HEK293 (cell line): Measurements from ENCODE around the genes PAPPA, BRINP1 and PSMD5.

DNA sequence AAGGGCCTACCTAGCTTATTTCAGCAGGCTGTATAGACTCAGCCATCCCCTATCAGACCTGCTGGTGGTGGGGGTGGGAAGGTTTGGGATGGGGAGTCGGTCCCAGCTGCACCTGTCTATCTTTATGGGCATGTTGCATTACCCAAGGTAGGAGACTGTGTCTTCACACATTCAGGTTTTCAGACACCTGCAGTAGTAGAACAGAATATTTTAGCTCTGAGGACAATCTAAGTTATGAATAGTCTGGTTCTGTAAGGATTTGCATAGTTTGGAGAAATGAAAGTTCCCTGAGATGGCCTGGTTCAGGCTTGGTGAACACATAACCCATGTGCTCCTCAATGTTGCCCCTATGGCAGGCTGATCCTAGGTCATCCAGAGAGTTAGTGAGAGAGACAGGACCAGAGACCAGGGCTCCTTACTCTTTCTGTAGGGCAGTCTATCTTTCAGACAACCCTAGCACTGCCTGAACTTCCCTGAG lies 20.8 kb downstream of the TNFSF8 start:
- PRO-cap = no peak
- RRBS, 2 experiments = no CpG with 5 or more reads among the region's 1 CpG

DNA sequence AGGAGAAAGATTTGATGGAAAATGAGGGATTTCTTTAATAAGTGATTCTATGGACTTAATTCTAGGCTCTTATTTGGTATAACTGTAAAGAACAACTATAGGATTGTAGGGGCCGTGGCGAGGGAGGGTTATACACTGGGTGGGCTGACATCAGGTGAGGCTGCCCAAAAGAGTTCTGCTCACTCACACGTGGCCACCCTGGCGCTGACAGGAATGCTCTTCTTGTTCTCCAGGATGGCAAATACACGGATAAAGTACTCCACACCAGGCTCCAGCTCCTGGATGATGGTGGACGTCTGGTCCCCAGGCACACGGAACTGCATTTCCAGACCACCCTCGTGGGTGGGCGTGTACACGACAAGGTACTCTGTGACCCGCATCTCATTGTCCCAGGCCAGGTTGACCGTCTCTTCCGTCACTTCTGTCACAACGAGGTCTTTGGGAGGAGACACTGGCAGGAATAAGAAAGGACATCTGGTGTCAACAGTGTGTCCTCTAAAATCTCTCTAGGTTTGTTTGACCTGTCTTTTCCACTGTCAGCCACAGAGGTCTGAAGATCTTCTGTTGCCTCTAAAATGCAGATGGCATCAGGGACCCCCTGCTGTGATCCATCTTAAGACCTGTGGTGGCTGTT lies 33.8 kb downstream of the TNC start:
- PRO-cap = no peak
- RRBS, 2 experiments = no CpG with 5 or more reads among the region's 14 CpGs

DNA sequence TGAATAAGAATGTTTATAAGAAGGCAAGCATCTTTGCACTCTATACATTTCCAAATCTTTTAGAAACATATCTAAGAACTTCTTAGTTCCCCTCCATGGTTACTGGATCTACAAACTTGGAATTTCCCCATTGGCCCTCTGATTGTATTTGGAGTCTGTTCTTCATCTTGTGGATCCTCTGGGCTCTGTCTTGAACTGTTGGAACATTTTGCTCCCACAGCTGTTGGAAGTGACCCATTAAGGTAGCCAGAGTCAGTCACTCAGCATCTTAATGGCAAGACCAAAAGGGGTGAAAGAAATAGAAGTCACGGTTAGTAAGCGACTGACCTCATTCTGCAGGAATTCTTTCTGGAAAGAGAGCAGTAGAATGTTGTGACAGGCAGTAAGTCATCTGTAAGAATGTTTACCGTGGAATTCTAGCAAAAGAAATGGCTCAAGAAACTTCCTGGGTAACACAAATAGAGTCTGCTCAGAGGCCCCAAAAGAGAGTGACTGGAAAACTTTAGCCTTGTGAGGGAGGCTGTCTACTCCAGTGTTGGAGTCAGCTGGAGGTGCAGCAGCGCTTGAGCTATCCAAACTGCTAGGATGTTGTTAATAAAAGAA lies 28.6 kb upstream of the TNC start:
- PRO-cap = no peak
- RRBS, 2 experiments = no CpG with 5 or more reads among the region's 4 CpGs

DNA sequence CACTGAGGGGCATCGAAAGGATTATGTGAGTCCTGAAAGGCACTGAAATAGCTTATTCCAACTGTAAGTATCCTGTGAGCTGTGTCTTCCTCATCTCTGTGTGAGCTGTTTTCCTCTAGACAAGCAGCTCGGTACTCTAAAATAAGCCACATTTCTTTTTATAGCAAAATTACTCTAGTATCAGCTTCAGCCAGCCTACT lies 484.8 kb upstream of the PAPPA start:
- PRO-cap = no peak
- RRBS, 2 experiments = no CpG with 5 or more reads among the region's 2 CpGs

- PRO-cap = no peak
- RRBS, 2 experiments = no CpG with 5 or more reads among the region's 1 CpG
Observed at GRCh38 chr9:115760695-115761176, 392.9 kb upstream of the PAPPA start.

- PRO-cap = no peak
- RRBS, 2 experiments = no CpG with 5 or more reads among the region's 1 CpG
Observed at GRCh38 chr9:116153006-116153383, 596 bp upstream of the PAPPA start.

- PRO-cap = no peak
- RRBS, 2 experiments = no CpG with 5 or more reads among the region's 11 CpGs
Observed at GRCh38 chr9:116153384-116153980, at the start of gene PAPPA. PAPPA (plus strand) TSS chr9:116153791.

DNA sequence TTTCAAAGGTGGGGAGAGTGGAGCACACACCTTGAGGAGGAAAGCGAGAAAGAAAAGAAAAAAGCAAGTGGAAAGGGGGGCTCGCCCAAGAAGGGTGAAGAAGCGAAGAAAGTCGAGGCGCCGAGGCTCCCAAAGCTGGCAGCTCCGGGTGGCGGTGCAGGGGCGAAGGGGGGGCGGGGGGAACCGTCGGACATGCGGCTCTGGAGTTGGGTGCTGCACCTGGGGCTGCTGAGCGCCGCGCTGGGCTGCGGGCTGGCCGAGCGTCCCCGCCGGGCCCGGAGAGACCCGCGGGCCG lies 337 bp downstream of the PAPPA start:
- PRO-cap = no peak
- RRBS, 2 experiments = no CpG with 5 or more reads among the region's 25 CpGs

DNA sequence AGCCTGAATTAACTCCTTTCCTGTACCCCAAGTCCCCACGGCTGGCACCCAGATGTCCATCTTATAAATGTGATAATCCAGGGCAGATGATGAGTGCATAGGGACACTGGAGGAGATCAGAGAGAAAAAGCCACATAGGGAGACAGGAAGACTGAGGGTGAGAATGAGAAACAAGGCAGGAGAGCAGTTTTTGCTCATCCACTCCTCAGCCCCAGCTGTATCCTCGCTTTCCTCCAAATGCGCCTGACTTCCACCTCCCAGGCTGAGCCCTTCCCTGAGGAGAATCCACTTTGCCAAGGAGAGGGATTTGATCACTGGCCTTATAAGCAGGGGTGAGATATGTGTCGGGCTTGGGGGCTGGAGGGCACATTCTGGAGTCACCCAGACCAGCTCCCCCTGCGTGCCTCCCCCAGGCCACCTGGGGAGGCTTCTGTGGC lies 211.3 kb downstream of the PAPPA start:
- PRO-cap = no peak
- RRBS, 2 experiments = no CpG with 5 or more reads among the region's 5 CpGs

DNA sequence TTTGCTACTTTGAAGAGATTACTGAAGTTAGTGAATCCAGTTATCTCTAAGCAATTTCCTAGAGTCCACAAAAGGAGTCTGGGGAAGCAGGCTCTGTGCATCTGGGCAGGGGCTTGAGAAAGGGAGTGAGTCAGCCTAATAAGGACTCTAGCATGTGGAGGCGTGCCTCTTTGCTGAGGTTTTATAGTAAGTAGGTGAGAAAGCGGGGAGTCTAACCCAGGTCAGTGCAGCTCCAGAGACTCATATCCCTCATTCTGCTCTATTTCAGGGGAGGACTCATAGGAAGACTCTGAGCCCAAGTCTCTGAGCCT lies 149.9 kb downstream of the TRIM32 start:
- PRO-cap = no peak
- RRBS, 2 experiments = no CpG with 5 or more reads among the region's 2 CpGs

DNA sequence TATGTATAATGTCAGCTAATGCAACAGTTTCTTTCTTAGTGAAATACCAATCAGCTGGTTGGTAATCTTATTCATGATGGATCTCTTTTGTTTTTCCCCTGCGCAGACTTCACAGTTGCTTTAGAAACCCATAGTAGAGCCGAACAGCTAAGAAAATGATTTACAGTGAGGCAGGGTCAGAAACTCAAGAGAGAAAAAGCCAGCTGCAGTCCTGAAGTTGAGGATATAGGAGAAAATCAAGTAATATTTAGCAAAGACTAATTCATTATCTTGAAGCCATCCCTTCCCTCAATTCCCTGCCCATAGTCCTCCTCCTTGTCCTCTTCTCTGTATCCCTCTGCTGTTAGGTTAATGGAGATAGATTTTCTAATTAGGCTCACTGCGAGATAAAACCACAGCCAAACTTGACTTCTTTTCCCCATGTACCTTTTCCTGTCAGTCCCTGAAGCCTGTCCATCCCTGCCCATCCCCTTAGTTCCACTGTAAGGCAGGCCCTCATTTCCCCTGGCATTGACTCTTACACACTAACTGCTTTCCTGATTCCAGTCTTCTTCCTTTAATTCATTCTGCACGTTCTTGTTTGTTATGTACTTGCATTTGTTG lies 1.1 kb downstream of the TLR4 start:
- PRO-cap = no peak
- RRBS, 2 experiments = no CpG with 5 or more reads among the region's 4 CpGs

- PRO-cap = no peak
- RRBS, 2 experiments = no CpG with 5 or more reads among the region's 4 CpGs
Observed at GRCh38 chr9:117783657-117784425, 79.6 kb downstream of the TLR4 start.

- PRO-cap = no peak
- RRBS, 2 experiments = 3 to 16% methylated on average over 15 to 30 of the region's 85 CpGs
Observed at GRCh38 chr9:119369197-119370239, at the start of gene BRINP1. BRINP1 (minus strand) TSS chr9:119369435.

DNA sequence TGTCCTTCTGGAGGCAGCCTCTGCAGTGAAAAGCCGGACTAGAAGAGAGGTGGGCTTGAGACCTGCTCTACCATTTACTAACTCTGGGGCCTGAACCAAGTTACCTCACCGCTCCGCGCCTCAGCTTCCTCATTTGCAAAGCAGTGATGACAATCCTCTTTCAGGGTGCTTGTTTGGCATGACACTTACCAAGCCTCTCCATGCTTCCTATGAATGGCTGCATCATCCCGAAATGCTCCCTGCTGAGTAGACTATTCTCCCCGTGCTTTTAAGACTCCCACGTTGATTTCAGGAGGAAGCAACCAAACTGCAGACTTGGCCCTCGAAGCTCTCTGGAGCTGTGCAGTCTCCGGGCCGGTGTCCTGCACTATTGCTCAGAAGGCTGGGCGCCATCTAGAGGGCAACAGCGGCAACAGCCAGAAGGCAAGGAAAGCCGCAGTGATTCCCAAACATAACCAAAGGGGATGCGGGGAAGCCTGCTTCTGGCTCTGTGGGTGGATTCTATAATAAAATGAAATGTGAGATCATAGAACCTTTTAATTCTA lies 599.7 kb upstream of the BRINP1 start:
- PRO-cap = no peak
- RRBS, 2 experiments = no CpG with 5 or more reads among the region's 14 CpGs

- PRO-cap = no peak
- RRBS, 2 experiments = no CpG with 5 or more reads among the region's 2 CpGs
Observed at GRCh38 chr9:120533785-120534683, 45.9 kb downstream of the CDK5RAP2 start.

DNA sequence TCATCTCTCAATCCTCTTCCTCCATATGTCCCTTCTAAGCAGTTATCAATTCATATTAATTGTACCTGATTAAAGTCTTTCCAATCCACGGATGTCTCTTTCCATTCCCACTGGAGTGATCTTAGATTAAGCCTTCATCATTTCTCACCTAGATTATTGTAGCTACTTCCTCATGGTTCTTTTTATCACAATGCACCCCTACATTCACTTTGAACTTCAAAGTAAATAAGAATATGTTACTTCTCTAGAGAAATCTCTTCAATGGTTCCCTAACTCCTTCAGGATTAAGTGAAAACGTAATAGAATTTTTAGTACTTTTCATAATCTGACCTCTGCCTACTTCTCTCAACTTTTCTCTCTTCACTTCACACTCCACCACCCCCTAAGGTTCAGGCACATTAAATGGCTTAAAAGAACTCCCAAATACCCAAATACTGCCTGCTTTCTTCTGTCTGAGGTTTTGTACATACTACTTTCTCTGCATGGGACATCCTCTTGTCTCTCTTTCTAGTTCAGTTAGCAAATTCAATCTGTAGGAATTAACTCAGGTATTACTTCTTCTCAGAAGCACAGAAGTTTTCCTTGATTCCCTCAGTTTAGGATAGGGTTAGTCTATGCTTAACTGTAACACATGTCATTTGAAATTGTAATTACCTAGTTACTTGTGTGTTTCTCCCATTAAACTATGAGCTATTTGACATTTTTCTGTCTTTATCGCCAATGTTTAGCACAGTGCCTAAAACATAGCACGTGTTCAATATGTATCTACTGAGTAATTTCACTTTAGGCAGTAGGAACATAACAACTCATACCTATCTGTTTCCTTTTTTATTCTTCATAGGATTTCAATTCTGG lies 29.1 kb upstream of the CDK5RAP2 start:
- PRO-cap = no peak
- RRBS, 2 experiments = no CpG with 5 or more reads among the region's 4 CpGs

GRCh38 chr9:120760814-120761462 lies 32.3 kb downstream of the FBXW2 start:
- PRO-cap = no peak
- RRBS, 2 experiments = no CpG with 5 or more reads among the region's 4 CpGs

DNA sequence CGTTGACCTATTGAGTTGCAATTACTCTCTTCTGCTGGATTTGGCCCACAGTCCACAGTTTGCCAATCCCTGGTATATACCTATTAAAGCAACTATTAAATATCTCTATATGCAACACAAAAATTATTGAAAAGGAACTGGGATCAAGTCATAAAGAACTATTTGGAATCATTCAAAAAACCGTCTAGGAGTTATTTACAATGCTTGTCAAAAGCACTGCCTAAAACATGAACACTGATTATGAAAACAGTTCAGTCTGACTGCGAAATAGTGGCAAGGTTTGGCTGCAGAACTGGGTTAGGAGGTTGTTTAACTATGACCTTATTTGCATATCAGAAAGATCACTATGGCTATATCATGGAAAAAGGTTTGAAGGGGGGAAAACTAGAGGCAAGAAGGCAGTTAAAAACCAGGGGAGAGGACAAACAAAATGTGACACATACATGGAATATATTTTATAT lies 12.0 kb downstream of the FBXW2 start:
- PRO-cap = no peak
- RRBS, 2 experiments = no CpG with 5 or more reads among the region's 3 CpGs

DNA sequence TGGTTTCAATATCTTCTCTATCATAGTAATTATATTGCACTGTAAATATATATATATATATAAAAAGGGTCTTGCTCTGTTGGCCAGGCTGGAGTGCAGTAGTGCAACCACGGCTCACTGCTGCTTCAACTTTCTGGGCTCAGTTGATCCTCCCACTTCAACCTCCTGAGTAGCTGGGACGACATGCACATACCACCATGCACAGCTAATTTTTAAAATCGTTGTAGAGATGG lies 12.0 kb downstream of the PSMD5 start:
- PRO-cap = no peak
- RRBS, 2 experiments = no CpG with 5 or more reads among the region's 3 CpGs

- PRO-cap = no peak
- RRBS, 2 experiments = no CpG with 5 or more reads among the region's 72 CpGs
Observed at GRCh38 chr9:120842616-120843575, at the start of gene PSMD5. PSMD5 (minus strand) TSS chr9:120842922.